HTERT-HM (cell line): Measurements from ENCODE around the genes GOLGA8O, FMN1, NOP10 and DPH6.

DNA sequence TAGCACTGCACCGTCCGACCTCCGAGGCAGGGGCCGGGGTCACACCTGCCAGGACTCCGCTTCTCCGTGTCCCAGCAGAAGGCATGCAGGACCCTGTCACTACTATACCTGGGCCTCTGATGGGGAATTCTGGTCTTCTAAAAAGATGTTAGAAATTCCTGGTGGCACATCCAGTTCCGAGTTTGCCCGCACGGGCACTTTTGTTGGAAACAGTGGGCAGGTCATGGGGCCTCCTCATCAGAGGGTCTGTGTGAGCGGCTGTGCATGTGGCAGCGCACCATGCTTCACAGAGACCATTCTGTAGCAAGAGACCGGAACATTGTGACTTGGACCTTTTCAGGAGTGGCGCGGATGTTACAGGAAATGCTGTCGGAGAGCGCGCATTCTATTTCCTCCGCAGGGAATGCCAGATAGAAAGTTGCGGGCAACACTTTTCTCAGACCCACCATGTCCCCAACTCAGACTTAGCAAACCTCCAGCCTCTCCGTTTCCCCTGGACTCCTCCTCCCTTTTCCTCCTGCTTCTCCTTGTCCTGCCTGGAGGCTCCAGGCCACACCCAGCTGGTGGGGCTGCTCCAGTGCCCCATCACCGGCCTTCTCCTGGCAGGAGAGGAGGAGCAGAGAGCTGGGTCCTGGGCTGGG, 46.5 kb downstream of the KLF13 start:
- RRBS, result no CpG with 5 or more reads among the region's 21 CpGs

DNA sequence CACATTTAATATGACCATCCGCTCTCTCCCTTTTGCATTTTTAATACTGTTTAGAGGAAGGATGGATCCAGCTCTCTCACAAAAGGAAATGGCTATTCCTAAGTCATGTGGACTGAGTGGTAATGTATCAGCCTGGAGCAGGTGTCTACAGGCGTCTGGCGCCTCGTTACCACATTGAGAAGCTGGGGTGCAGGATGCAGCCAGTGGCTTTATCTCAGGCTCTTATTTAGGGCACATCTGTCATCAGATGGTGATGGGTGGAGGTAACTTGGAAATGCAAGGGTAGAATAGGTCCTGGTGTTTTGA, 154.0 kb downstream of the KLF13 start:
- RRBS, result no CpG with 5 or more reads among the region's 4 CpGs

DNA sequence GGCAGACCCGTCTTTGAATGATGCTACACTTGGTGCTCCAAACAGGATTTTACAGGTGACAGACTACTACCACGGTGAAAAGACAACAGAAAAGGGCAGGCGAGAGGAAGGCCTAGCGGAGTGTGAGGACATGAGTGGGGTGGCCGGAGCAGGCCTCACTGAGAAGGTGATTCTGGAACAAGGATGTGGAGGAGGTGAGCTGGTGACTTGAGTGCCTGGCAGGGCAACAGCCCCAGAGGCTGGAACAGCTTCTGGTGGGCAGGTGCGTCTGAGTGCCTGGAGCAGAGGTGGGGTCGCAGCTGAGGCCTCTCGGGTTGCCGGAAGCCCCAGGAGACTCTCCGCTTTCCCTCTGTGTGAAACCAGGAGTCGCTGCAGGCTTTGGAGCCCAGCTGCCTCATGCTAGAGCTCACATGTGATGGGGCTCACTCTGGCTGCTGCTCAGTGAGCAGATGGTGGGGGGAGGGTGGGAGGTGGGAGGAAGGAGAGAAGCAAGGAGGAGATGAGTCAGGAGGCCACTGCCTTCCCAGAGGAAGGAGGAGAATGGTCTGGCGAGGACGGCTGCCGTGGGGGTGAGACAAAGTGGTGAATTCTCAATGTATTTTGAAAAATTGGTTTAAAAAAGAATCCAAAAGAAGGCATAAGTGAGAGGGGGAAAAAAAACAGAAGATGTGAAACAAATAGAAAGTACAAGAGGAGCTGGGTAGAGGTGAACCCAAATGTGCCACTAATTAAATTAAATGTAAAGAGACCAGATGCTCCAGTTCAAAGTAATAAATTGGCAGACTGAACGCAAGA, 130.3 kb downstream of the OTUD7A start:
- RRBS, result no CpG with 5 or more reads among the region's 15 CpGs

DNA sequence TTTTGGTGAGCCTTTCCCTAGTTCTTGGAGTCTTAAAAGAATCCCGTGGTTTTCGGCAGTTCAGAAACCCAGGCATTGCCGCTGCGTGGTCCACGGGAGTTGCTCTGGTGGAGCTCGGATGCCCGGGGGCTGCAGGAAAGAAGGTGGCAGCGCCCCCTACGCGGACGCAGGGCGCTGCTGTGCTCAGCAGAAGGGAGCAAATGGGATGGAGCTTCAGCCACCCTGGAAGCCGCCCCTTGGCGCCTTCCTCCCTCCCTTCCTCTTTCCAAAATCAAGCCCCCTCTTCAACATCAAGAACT, 976 bp upstream of the CHRNA7 start:
- RRBS, result no CpG with 5 or more reads among the region's 14 CpGs

- RRBS, result no CpG with 5 or more reads among the region's 9 CpGs
Observed at GRCh38 chr15:32455366-32456064, at the start of gene GOLGA8O. GOLGA8O (minus strand) TSS chr15:32455634.

DNA sequence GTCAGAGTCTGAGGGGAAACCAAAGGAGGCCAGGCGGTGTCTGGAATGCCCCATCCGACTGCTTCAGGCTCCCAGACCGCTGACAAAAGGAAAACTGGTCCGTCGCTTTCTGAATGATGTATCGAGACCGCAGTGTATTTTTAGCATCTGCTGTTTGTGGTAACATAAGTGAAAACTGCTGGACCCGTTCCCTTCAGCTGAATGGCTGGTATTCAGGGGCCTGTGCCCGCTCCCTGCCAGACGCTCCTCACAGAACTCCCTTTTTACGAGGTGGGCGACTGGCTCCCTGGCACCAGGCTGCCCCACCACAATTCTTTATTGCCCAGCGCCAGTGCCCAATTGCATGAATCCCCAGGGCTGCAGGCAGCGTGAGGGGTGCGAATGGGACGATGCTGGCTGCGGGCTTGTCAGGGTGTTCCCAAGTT, 30.5 kb downstream of the SCG5 start:
- RRBS, result no CpG with 5 or more reads among the region's 17 CpGs

GRCh38 chr15:32773423-32774002, 55.7 kb downstream of the GREM1 start:
- RRBS, result no CpG with 5 or more reads among the region's 5 CpGs

- RRBS, result no CpG with 5 or more reads among the region's 8 CpGs
Observed at GRCh38 chr15:32968782-32969264, 225.7 kb downstream of the FMN1 start.

DNA sequence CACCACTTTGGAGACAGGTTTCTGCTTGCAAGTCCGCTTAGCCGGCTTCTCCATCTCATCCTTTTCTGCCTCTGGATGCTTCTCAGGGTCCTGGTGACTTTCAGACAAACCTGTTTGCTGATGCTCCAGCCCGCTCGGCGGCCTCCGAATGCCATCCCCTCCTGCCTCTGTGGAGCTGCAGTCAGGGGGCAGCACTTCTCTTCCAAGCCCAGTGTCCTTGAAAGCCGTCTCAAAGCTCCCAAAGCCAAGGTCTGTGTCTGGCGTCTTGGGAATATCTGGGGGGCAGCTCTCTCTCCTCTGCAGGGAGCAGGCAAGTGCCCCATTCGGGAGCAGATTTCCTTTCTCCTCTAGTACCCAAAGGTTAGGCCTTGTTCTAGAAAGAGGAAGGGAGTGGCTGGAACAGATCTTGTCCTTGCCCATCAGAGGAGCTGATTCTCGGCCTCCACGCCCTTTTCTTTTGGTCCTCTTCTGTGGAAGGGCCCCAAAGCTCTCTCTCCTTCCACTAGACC, 40.5 kb downstream of the FMN1 start:
- RRBS, result no CpG with 5 or more reads among the region's 11 CpGs

- RRBS, result no CpG with 5 or more reads among the region's 16 CpGs
Observed at GRCh38 chr15:33194065-33194574, 394 bp downstream of the FMN1 start.

- RRBS, result no CpG with 5 or more reads among the region's 50 CpGs
Observed at GRCh38 chr15:33194628-33195641, at the start of gene FMN1. FMN1 (minus strand) TSS chr15:33194714.

GRCh38 chr15:33530596-33530873, 219.8 kb downstream of the RYR3 start:
- RRBS, result no CpG with 5 or more reads among the region's 4 CpGs

- RRBS, result no CpG with 5 or more reads among the region's 5 CpGs
Observed at GRCh38 chr15:33958797-33959695, 9.3 kb upstream of the CHRM5 start.

GRCh38 chr15:34038218-34038888, 651 bp downstream of the AVEN start:
- RRBS, result under 1% methylated on average over 36 of the region's 69 CpGs

DNA sequence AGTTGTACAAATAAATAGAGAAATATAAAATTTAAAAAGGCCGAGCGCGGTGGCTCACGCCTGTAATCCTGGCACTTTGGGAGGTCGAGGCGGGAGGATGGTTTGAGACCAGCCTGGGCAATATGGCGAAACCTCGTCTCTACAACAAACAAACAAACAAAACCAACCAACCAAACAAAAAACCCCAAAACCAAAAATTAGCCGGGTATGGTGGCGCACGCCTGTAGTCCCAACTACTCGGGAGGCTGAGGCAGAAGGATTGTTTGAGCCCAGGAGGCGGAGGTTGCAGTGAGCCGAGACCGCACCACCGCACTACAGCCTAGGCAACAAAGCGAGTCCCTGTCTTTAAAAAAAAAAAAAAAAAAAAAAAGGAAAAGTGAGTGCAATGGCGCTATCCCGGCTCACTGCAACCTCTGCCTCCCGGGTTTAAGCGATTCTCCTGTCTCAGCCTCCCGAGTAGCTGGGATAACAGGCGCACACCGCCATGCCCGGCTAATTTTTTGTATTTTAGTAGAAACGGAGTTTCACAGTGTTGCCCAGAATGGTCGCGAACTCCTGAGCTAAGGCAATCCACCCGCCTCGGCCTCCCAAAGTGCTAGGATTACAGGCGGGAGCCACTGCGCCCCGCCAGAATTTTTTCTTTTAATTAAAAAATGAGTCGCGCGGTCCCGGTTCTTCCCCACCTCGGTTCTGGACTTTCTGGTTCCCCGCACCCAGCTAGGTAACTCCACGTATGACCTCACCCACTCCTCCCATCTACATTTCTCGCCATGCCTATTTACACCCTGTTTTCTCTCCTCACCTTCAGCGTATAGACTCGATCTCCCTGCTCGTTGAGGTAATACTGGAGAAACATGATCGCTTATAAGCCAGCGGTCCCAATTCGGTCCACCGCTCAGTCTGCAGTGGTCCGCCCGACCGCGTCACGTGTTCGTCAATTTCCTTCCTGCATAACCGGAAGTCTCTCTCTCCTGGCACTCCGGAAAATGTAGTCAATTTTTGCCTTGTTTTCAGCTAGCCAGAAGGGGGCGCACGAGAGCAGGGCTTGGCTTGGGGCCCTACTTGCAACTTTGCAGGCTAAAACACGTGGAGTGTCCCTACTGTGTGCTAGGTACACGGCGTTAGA, at the start of gene NOP10:
Gene NOP10, minus strand, starts transcription at position 919 of the 1,126 bp plus-strand sequence.
- RRBS, result no CpG with 5 or more reads among the region's 61 CpGs

GRCh38 chr15:34362049-34363193, 4.6 kb downstream of the LPCAT4 start:
- RRBS, result no CpG with 5 or more reads among the region's 15 CpGs

DNA sequence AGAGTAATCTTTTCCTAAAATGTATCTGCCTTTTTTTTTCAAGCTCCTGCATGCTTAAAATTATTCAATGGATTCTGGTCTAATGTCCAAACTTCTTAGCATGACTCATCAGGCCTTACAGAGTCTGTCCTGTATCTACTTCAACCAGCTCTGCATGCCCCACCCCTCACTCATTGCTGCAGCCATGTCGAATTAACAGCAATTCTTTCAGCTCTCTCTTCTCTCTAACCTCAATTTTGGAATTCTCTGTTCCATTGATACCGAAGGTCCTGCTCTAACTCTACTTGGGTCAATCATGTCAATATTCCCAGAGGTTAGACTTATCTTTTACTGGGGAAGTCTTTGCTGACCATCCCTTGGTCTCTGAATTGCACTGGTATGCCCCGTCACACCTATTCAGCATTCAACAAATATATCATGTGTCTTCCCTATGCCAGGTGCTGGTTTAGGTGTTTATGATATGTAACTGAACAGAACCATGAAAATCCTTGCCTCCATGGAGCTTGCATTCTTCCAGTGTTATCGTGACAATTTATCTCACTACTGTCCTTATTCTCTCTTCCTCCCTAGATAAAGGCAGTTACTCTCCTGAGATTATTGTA, 88.5 kb upstream of the NANOGP8 start:
- RRBS, result no CpG with 5 or more reads among the region's 4 CpGs

DNA sequence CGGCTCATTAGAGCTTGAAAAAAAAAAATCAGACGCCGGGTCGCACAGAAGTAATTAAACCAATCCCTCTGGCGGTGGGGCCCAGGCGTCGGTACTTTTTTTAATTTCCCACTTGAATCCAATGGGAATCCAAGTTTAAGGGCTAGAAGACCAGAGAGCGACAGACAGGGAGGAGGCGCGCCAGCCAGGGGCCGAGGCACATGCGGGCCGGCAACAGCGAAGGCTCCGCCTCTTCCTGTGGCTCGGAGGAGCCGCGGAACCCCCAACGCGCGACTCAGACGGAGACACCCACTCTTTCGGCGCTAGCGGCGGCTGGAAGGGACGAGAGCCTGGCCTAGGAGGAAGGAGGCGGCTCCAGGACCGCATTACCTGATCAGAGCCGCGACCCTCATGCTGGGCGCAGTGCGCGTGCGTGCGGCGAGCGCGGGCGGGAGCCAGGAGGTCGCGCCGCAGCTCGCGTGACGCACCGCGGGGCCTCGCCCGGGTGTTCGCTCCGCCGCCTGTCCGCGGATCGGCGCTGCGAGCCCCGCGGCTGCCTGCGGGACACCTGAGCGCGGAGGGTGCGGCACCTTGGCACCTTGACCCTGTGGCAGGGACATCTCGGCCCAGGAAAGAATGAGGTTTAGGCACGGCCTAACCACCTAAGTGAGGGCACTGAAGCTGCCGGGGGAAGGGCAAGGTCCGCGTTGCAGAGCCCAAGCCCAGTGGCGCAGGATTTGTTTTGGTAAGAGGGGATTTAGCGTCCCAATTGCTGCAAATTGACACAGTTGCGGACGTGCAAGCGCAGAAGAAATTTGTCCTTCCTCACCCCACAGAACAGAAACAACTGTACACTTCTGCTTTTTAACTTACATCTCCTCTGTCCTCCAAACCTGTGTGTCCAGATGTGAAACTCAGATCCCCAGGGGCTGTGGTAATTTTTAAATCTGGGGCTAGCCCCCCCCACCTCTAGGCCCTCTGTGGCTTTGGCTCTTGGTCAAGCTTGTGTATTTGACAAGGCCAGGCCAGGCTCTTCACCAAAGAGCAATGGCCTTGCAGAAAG, at the start of gene DPH6:
Gene DPH6, minus strand, starts transcription at position 416 of the 1,042 bp plus-strand sequence.
- RRBS, result no CpG with 5 or more reads among the region's 74 CpGs

GRCh38 chr15:35630520-35630880, 84.5 kb upstream of the DPH6 start:
- RRBS, result no CpG with 5 or more reads among the region's 3 CpGs